Heart left ventricle (tissue), 7 donors: Measurements from ENCODE around the genes REELD1, ARHGAP10 and LRBA.

- PRO-cap, 6 experiments = no peak in any of the 6 experiments
- RAMPAGE, long total RNA, 2 experiments = no peak in any of the 2 experiments
- RRBS = no CpG with 5 or more reads among the region's 4 CpGs
These were observed at the start of gene REELD1 for GRCh38 chr4:146214302-146214645. TSS of gene REELD1 (plus strand) at chr4:146214538.

- PRO-cap, 6 experiments = no peak in any of the 6 experiments
- RAMPAGE, long total RNA, 2 experiments = no peak in any of the 2 experiments
- RRBS = 1% methylated on average over 14 of the region's 20 CpGs
These were observed 714 bp upstream of the SLC10A7 start for GRCh38 chr4:146522528-146522780.

GRCh38 chr4:147351628-147352040 is 129.3 kb upstream of the EDNRA start:
- PRO-cap, 6 experiments = no peak in any of the 6 experiments
- RAMPAGE, long total RNA, 2 experiments = no peak in any of the 2 experiments
- RRBS = no CpG with 5 or more reads among the region's 2 CpGs

GRCh38 chr4:147731827-147732553 is at the start of gene ARHGAP10:
TSS of gene ARHGAP10 (plus strand) at chr4:147732088.
- PRO-cap, 6 experiments = peak in 6 of 6 experiments; most common plus-strand start chr4:147732062 (in 6); most common minus-strand start chr4:147732022 (in 3)
- RAMPAGE, long total RNA, 2 experiments = start-site peak on the plus strand in 2 of 2 experiments, at chr4:147732250-147732322 at its widest, 120 to 147 reads per replicate
- RRBS = 4% methylated on average over 34 of the region's 91 CpGs

DNA sequence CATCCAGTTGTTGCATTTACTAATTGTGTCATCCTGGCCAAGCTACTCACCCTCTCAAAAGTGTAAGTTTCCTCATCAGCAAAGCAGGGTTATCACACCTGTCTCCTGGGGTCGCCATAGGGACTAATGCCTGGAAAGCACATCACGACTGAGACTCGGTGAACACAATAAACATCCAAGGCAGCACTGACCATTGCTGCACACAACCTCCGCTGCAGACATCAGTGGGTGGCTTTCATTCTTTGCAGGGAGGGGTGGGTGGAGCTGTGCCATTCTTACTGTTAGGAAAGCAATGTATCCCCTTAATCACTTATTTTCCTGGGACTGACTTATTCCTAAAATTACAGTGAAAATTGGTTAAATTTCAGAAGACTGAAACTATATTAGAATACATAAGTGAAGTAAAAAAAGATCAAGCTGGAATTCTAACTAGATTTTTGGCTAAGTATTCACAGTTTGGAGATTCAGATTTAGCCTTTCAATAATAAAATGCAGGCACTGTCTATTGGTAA is 30.1 kb downstream of the NR3C2 start:
- PRO-cap, 6 experiments = no peak in any of the 6 experiments
- RAMPAGE, long total RNA, 2 experiments = no peak in any of the 2 experiments
- RRBS = no CpG with 5 or more reads among the region's 4 CpGs

GRCh38 chr4:148425797-148426511 is 16.3 kb downstream of the NR3C2 start:
- PRO-cap, 6 experiments = no peak in any of the 6 experiments
- RAMPAGE, long total RNA, 2 experiments = no peak in any of the 2 experiments
- RRBS = no CpG with 5 or more reads among the region's 4 CpGs

DNA sequence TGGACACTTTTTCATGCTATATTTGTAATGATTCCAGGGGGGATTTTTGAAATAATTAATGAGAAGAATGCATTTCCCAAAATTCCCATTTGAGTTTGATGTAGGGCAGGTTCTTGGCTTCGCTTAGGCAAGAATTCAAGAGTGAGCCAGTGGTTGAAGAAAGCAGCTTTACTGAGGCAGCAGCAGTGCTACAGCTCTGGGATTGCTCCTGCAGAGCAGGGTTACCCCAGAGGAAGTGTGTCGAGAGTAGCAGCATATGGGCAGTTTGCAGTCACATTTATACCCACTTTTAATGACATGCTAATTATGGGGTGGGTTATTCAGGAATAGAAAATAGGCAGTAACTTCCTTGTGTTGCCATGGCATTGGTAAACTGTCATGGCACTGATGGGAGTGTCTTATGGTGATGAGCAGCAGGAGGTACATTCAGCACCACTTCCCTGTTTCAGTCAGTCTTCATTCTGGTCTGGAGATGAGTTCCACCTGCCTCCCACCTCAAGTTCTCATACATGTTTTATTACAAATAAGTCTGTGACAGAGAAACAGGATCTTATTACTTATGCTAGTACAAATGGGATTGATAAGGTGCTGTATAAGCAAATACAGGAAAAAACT is 38.5 kb upstream of the DCLK2 start:
- PRO-cap, 6 experiments = no peak in any of the 6 experiments
- RAMPAGE, long total RNA, 2 experiments = no peak in any of the 2 experiments
- RRBS = no CpG with 5 or more reads among the region's 2 CpGs

GRCh38 chr4:150150599-150151089 is 72.4 kb downstream of the DCLK2 start:
- PRO-cap, 6 experiments = peak in 1 of 6 experiments; most common minus-strand start chr4:150150932 (in 1)
- RAMPAGE, long total RNA, 2 experiments = no peak in any of the 2 experiments
- RRBS = no CpG with 5 or more reads among the region's 2 CpGs

DNA sequence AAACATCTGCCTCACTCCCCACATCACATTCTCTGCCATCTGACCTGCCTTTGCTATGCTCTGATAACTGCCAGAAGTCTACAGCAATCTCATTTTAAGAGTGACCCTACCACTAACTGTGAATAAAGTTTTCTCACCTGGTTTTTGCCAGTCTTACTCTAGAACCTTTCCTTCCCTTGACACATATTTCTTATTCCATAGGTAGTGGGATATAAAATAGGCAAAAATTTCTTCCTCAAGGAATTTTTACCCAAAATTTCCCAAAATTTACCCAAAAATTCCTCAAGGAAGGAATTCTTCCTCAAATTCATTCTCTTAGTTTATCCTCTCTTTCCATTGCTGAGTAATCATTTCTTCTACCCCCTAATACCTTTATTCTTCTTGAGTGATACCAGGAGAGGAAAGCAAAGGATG is 191.6 kb upstream of the MAB21L2 start:
- PRO-cap, 6 experiments = no peak in any of the 6 experiments
- RAMPAGE, long total RNA, 2 experiments = no peak in any of the 2 experiments

DNA sequence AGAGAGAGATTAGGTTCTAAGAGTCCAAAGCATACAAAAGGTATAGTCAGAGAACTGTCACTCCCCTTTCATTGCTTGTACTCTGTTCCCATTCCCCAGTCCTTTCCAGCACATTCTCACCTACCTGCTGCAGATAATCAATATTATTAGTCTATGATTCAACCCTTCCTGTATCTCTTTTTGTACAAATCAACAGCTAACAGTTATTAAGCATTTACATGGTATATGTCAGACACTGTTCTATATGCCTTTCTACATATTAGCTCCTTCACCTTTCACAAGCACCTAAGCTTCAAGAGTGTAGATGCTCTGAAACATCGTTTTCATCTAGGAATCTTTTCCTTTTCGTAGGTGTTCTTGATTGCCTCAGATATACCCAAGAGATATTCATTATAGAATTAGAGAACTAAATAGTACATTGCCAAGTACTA is 89.1 kb downstream of the MAB21L2 start:
- PRO-cap, 6 experiments = no peak in any of the 6 experiments
- RAMPAGE, long total RNA, 2 experiments = no peak in any of the 2 experiments
- RRBS = no CpG with 5 or more reads among the region's 2 CpGs

DNA sequence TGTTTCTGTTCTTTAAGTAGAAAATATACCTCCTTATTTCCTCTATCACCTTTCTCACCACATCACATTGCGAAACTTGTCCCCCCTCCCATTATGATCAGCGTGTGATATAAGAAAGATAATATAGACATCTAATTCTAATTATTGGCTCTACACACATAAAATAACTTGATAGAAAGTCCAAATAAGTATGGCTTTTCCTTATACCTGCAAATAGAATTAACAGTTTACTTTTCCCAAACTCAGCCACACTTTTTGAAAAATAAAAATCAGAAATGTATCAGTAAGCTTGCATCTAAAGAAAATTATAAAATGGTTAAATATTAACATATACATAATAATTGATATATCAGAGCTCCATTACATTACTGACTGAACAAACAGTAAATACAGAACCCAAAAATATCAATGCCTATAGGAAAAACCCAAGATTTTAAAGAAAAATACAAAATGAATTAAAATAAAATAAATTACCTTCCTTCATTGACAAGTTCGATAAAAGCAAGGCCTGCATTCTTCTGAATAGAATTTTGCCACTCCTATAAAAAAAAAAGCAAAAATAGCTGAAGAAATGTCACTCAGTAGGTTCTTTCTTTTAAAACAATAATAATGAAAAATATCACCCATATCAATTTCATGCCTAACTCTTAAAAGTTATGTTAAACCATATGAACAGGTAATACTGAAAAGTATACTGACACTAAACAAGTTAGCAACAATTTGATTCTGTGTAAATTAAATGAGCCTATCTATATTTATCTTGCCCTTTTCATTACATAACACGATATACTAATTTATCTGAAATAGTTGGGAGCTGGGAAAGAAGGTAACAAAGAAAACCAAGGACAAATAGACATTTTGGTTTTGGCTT is 179.6 kb downstream of the MAB21L2 start:
- PRO-cap, 6 experiments = no peak in any of the 6 experiments
- RAMPAGE, long total RNA, 2 experiments = no peak in any of the 2 experiments
- RRBS = no CpG with 5 or more reads among the region's 4 CpGs

- PRO-cap, 6 experiments = no peak in any of the 6 experiments
- RAMPAGE, long total RNA, 2 experiments = no peak in any of the 2 experiments
These were observed 16.0 kb downstream of the LRBA start for GRCh38 chr4:150999187-150999446.

- PRO-cap, 6 experiments = peak in 6 of 6 experiments; most common plus-strand start chr4:151015385 (in 3); most common minus-strand start chr4:151015284 (in 5)
- RAMPAGE, long total RNA, 2 experiments = start-site peak on the minus strand in 2 of 2 experiments, at chr4:151015227-151015285 at its widest, 26 to 112 reads per replicate
- RRBS = no CpG with 5 or more reads among the region's 26 CpGs
These were observed at the start of gene LRBA for GRCh38 chr4:151014872-151015508. TSS of gene LRBA (minus strand) at chr4:151015284.

- PRO-cap, 6 experiments = no peak in any of the 6 experiments
- RAMPAGE, long total RNA, 2 experiments = no peak in any of the 2 experiments
- RRBS = no CpG with 5 or more reads among the region's 14 CpGs
These were observed 14.6 kb downstream of the RPS3A start for GRCh38 chr4:151113442-151114958.

- PRO-cap, 6 experiments = no peak in any of the 6 experiments
- RAMPAGE, long total RNA, 2 experiments = no peak in any of the 2 experiments
- RRBS = no CpG with 5 or more reads among the region's 6 CpGs
These were observed 69.0 kb downstream of the RPS3A start for GRCh38 chr4:151168351-151168830.

DNA sequence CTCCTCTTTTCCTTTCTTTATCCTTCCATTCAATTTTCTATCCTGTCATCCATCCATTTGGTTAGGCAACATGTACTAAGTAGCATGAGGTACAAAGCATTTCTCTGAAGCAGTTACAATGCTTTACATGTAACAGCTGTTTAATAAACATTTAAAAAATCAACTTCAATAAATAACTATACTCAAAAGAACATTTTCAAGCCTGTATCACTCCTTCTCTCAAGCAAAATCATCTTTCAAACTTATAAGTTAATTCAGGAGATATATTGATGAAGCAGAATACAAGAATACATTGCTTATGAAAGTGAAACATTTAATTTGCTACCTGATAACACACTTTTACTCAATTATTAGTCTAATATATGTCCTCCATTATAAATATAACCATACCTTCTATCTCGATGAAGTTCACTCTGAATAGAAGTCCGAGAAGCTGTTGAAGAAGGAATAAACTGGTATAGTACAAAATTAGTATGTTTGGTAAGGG is 79.6 kb downstream of the RPS3A start:
- PRO-cap, 6 experiments = no peak in any of the 6 experiments
- RAMPAGE, long total RNA, 2 experiments = no peak in any of the 2 experiments
- RRBS = no CpG with 5 or more reads among the region's 2 CpGs

DNA sequence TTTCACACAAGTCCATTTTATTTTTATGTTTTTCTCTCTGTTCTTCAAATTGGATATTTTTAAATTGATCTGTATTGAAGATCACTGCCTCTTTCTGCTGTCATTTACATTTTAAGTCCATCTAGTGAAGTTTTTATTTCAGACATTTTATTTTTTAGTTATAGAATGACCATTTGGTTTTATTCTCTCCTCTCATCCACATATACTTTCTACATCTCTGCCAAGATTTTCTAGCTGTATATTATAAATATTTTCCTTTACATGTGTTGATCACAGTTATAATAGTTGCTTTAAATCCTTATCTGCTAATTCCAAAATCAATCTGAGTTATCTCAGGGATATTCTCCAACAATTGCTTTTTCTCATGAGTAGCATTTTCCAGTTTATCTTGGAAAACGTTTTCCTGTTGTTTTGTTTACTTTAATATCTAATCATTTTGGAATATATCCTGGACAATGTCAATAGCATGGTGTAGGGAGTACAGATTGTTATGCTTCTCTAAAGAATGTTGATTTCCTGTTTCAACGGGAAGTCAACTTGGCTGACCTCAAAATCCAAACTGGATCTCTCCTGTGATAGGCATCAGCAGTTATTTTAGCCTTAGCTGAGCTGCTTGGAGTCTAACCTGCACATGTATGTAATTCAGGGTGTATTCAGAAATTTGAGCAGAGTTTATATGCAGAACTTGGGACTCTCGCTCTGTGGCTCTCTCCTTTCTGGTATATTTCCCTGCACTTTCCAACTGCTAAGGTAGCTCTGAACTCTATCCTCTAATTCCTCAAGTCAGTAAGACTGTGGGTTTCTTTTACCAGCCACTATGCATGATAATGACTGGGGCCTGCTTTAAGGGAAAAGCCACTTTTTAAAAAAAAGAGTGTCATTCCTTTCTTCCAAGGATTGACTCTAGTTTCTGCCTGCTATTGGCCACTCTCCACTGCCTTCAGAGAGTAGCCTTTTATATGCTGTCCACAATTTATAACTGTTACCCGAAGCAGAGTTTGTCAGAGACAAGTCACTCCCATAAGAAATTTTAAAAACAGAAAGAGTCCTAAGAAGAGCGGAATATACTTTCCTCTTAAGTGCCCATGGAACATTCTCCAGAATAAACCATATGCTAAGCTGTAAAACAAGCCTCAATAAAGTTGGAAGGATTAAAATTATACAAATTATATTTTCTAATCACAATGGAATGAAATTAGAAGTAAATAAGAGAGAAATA is 7.7 kb downstream of the PRSS48 start:
- PRO-cap, 6 experiments = peak in 1 of 6 experiments; most common plus-strand start position 664 of the sequence (in 1)
- RAMPAGE, long total RNA, 2 experiments = no peak in any of the 2 experiments
- RRBS = no CpG with 5 or more reads among the region's 5 CpGs

DNA sequence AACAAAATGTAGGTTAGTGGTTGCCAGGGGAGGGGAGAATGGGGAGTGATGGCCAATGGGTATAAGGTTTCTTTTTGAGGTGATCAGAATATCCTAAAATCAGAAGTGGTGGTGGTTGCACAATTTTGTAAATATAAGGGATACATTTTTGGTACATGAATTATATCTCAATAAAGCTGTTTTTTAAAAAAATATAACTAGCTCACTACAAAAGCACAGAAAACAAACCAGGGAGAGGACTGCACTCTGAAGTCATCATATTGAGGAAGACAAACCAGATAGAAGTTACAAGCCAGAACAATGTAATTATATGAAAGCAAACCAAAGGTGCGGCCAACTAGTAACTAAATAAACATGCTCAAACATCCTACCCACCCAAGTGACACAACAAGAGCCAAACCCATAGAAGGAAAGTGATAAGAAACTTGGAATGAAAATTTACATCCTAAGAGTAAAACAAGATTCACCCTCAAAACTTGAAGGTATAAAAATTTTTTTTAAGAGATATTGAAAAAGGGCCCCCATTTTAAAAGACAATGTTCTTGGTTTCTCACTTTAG is 3.8 kb upstream of the SH3D19 start:
- PRO-cap, 6 experiments = no peak in any of the 6 experiments
- RAMPAGE, long total RNA, 2 experiments = no peak in any of the 2 experiments
- RRBS = no CpG with 5 or more reads among the region's 1 CpG

DNA sequence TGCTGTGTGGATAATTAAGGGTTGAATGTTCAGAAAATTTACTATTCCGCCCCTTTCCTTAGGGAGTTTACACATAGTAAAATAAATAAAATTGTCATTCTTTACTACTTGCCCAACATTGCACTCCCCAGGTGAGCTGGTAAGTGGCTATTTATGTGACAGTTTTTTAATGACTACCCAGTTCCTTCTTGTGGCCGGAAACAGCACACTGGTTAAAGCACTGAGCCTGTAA is 158.0 kb downstream of the FHIP1A start:
- PRO-cap, 6 experiments = no peak in any of the 6 experiments
- RAMPAGE, long total RNA, 2 experiments = no peak in any of the 2 experiments
- RRBS = no CpG with 5 or more reads among the region's 2 CpGs

DNA sequence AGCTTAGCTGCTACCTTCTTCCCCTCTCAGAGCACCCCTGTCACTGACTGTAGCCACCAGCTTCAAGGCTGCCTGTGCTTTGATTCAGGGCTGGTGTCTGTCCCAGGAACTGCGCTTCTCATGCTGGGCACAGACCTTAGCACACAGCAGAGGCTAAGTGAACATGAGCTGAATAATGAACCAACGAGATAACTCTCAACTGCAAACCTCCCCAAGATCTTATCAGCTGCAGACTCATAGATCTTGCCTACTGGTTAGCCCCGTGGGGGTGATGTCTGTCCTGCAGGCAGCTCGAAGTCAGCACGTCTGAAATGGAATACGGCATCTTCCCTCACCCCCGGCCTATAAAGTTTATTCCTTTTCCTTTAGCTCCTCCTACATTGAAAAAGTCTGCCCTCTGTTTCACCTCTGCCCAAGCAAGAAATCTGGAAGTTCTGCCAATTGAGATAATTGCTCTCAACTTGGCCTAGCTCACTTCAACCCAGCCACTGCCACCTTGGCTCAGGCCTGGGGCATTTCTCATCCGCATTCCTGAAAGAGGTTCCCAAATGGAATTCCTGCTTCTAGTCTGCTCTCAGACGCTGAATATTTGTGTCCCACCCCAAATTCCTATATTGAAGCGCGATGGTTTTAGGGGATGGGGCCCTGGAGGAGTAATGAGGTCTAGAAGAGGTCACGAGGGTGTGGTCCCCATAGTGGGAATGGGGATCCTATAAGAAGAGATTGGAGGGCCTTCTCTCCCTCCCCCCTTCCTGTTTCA is 73.6 kb downstream of the GATB start:
- PRO-cap, 6 experiments = peak in 6 of 6 experiments; most common plus-strand start position 528 of the sequence (in 1); most common minus-strand start position 318 of the sequence (in 3)
- RAMPAGE, long total RNA, 2 experiments = start-site peak on the minus strand in 1 of 2 experiments, centred at position 79 of the sequence, 18 reads per replicate
- RRBS = no CpG with 5 or more reads among the region's 12 CpGs